Helper T cell (primary cell): ENCODE data around the genes PRSS23, TRIM49 and TRIM64.

DNA sequence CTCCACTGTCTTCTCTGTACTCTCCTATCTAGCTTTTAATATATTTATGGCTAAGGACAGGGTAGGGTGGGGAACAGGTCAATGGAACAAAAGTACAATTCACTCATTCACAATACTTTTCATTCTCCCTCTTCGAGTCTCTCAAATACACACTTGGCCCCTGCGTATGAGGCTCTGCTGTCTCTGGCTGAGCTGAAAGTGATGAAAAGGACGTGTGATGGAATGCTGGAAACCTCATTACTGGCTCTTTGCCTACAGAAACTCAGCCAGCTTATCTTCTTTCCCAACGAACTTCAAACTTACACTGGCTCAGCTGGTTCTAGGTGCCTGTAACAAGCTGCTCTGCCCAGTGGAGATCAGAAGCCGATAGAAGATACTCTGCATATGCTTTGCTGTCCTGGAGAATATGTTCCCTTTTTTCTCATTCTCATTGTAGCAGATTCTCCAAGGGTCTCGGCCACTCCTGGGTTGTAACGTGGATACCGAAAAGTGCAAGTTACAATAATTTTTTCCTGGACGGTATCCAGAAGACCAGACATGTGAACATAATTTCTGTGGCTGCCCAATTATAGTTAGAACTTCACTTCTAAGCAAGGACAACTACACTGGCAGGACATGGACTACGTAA, 405.3 kb upstream of the CCDC90B start:
- PRO-cap, 2 experiments = no peak in any of the 2 experiments

DNA sequence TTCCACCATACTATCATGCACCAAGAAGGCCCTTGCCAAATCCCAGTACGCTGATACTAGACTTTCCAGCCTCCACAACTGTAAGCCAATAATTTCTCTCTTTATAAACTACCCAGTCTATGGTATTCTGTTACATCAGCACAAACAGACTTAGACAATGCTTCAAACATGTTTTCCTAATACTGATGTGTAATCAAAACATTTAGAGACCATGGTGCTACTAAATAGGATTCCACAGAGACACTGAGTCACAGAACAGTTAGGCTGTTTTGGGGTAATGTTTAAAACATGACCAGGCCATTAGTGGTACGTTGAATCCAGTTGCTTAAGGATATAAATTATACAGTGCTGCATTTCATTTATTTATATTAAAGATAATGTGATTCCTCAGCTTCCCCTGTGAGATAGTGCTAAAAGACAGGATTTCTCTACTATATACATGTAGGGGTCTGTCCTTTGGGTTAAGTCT, 103.6 kb downstream of the PICALM start:
- PRO-cap, 2 experiments = no peak in any of the 2 experiments

DNA sequence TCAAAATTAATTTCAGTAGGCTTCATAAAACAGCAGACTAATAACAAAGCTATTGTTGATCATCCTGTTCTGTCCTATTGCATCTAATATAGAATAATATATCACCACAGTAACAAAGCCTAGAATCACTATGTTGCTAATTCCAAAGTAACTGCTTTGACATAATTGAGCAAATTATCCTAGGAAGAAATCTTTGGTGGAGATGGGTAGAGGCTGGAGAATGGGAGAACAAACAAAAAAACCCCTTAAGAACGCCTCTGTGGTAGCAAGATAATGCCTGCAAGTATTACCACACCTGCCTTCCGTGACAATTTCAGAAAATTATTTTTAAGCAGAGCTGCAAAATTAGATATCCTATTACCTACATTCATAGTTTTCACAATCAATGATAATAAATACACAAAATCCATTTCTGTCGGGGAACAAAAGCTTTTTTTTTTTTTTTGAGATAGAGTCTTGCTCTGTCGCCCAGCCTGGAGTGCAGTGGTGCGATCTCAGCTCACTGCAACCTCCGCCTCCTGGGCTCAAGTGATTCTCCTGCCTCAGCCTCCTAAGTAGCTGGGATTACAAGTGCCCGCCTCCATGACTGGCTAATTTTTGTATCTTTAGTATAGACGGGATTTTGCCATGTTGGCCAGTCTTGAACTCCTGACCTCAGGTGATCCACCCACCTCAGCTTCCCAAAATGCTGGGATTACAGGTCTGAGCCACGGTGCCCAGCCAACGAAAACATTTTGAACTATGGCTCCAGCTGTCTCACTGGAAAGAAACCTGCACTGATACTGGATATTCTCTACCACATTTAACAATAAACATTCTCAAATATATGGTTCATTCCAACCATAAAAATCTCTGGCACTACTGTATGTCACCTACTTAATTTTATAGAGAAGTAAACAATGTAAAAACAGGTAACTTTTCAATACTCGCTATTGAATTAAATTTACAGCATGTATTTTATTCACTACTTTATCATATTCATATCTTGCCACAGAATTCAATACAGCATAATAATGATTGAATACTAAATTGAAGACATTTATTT, 58.7 kb downstream of the PICALM start:
- PRO-cap, 2 experiments = no peak in any of the 2 experiments

GRCh38 chr11:86052671-86053710, 15.9 kb downstream of the PICALM start:
- PRO-cap, 2 experiments = no peak in any of the 2 experiments

GRCh38 chr11:86058649-86059513, 10.0 kb downstream of the PICALM start:
- PRO-cap, 2 experiments = no peak in any of the 2 experiments

DNA sequence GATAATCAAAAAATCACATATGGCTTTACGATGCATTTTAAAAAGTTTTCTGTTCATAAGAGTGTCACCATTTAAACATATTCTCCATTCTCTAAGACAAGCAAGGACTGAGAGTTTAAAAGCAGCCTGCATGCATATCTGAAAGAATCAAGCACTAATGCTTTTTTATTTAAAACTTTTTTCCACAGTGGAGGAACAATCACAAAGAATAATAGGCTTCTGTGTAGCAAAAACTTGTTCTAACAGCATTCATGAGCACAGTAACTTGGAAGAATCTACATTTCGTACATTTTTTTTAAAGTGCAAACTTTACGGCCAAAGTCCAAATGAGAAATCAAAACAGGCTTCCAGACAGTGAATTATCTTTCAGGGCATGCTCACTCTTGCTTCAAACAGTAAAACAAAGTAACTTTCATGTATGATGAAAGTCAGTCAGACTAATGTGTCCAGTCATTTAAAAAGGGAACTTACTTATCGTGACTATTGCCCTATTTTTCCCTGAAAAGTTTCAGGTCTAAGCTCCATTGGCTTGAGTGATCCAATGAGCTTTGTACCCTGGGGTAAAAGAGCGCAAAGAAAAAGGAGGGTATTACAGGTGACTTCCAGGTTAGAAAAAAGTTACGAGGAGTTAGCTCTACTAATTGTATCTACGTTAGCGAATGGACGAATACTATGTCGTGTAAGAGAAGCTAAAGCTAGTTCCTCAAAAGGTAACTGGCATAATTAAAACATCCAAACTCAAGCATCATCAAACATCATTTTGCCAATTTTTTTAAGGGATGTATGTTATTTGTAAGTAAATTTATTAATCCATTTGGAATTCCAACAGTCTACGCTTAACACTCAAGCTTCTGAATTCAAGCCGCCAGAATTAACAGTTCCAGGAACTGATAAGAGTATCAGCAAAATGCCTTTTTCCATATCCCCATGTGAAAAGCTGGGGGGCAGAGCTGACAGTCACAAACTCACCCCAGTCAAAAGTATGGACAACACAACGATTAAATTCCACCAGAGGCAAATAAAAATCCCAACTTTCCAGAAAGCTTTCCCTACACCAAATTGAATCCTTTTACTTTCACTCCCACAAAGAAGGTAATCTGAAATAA, 1.6 kb downstream of the PICALM start:
- PRO-cap, 2 experiments = peak in 1 of 2 experiments; most common plus-strand start position 666 of the sequence (in 1); most common minus-strand start position 543 of the sequence (in 1)

- PRO-cap, 2 experiments = peak in 2 of 2 experiments; most common plus-strand start chr11:86069363 (in 2)
Measured at GRCh38 chr11:86069317-86070369, 759 bp upstream of the PICALM start.

GRCh38 chr11:86143407-86144036, 74.6 kb upstream of the PICALM start:
- PRO-cap, 2 experiments = no peak in any of the 2 experiments

DNA sequence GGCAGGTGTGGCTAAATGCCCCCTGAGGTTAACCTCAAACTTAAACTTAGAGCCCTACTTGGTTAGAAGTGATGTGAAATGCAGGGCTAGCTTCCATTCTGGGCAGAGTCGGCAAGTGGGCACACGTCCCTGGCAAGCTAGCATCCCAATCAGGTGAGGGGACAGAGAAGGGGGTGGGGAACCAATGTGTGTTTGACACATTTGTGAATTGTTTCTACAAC, 83.1 kb upstream of the PICALM start:
- PRO-cap, 2 experiments = no peak in any of the 2 experiments

DNA sequence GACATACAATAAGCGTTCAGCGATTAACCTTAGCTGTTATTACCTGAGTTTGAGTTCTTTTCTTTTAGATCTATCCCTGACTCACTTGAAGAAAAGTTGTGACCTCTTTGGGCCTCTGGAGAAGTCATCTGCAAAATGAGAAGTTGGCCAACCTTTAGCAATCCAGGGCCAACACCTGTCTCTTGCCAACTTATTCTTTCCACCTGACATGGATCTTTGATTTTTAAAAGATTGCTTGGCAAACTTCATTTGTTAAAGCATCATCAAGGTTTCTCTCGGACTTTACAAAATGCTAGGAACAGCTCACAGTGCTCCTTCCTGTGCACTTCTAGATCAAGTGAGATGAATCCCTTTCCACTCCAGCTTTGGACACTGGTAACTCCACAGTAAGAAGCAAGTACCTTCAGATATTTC, 89.3 kb downstream of the CCDC81 start:
- PRO-cap, 2 experiments = no peak in any of the 2 experiments

DNA sequence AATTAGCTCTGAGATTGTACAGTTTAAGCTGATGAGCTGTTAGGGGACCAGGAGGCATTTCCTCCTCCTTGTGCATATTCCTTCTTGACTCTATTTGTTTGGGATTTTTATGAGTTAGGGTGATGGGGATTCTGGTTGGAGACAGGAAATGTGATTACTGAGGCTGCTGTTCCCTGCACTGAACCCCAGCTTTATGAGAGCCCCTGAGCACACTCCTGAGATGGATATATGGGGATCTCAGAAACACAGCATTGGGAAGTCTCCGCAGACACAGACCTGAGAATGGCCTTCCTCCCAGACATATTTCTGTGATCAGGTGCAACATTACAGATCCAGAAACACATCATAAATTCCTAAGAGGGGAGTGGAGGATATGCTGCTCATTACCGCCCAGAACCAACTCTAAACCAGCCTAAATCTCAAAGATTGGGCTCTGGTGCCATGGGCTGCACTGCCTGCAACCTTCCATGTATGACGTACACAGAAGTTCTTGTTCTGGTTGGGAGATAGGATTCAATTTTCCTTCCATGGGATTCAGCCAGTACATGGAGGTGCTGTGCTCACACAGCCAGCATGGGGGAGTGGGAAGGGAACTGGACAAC, 195.7 kb downstream of the CCDC81 start:
- PRO-cap, 2 experiments = no peak in any of the 2 experiments

DNA sequence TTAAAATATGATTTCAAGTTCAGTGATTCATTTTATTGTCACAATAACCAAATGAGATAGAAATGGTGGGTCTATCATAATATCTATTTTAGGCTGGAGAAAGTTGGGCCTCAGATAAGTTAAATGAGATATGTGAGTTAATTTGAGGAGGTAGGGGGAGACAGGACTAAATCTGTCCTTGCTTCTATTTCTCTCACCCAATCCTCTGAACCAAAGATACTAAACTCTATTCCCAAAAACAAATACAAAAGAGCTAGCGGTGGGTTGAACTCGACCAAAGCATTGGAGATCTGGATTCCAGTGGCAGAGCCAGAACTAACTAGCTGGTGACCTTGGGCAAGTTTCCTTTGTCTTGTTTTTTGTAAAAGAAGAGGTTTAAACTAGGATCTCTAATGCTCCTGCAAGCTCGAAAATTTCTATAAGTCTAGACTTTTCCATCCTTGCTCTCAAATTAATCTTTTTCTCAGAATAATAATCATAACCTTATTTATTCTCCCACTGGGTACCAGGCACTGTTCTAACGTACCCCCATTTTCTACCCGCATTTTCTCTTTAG, 129.5 kb upstream of the PRSS23 start:
- PRO-cap, 2 experiments = no peak in any of the 2 experiments

- PRO-cap, 2 experiments = peak in 1 of 2 experiments; most common plus-strand start chr11:86800544 (in 1)
Measured at GRCh38 chr11:86799660-86800837, at the start of gene PRSS23. Gene PRSS23 (plus strand): TSS chr11:86800542.

DNA sequence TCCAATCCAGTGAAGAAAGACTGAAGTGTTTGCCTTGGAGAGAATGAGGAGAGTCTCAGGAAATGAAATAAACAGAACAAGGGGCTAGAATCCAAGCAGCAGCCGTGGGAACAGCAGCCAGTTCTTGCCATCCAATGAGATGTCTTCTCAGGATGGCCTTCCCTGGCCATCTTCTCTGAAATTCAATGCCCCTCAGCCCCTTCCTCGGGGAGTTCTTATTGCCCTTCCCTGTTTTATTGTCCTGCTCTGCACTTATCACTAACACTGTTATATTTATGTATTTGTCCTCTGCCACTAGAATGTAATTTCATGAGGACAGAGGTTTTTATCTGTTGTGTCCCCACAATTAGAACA, 14.7 kb downstream of the PRSS23 start:
- PRO-cap, 2 experiments = no peak in any of the 2 experiments

DNA sequence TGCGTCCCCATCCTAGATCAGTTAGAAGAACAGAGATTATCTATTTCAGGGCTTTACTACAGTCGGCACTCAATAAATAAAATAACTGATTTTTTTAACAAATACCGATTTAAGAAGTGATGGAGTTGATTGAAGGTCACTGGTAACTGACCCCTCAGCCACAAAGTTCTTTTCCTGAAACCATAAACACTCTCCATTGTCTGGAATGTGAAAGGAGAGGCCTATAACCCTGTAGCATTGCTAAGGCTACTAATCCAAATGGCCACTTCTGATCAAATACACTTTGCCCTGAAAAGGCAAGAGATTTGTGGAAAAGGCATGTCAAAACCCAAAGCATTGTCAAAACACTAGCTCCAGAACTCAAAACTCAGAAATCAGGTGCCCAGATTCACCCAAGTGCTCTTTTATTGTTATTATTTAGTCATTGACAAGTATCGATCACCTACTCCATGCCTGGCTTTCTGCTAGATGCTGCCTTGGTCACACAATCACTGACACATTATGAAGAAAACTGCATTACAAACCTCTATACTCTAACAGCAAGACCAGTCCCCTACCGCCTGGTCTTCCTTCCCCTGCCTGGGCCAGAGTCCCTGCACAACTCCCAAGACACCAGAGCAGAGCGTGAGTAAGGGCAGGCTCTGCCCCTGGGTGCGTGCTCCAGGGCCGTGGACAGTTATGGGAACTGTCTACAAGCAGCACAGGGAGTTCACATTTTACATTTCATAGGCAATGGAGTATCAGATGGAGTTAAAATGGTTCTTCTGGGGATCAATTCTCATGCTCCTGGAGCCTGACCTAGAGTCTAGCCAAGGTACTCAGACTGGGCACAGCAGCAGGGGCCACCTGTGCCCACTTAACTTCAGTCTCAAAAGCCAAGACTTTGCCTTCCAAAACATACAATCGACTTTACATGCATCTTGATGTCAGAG, 6.6 kb downstream of the FZD4 start:
- PRO-cap, 2 experiments = no peak in any of the 2 experiments

- PRO-cap, 2 experiments = peak in 1 of 2 experiments; most common plus-strand start chr11:88301682 (in 1)
Measured at GRCh38 chr11:88300995-88301764, 36.4 kb downstream of the CTSC start.

DNA sequence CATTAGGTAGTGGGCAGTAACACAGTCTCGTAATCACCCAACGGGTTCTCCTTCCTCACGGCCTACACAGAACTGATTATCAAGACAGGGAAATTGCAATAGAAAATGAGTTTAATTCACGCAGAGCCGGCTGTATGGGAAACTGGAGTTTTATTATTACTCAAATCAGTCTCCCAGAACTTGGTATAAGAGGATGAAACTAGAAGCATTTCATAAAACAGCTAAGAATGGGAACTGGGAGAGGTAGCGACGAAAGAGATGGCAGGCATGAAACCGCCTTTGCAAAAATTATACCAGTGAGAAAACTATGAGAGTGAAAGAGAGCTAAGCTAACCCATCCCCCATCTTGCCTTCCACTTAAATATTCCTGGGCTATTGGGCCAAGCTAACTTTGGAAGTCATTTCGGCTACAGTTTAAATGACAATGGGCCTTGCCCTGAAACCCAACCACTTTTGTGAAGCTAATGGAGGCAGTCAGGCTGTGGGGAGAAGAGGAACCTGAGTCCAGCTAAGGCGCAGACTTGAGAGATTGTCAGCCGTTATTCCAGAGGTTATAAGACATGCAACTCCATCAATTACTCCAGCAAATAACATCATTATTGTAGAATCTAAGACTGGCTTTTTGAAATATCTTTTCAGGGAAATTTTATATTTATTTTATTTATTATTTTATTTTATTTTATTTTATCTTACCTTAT, 29.6 kb downstream of the CTSC start:
- PRO-cap, 2 experiments = no peak in any of the 2 experiments

DNA sequence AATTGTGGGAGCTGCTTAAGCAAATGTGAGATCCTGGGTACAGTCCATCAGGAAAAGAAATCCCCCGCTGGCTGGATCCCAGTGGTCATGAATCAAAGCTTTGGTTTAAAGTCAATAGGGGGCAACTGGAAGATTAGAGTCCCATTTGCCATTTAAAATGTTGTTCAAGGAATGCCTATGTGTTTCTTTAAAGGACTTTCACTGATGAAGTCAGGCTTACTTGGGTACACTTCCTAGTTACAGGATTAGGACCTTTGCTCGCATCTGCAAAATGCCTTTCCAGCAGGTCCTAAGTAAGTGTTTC, at the start of gene TRIM49:
Gene TRIM49, minus strand, starts transcription at position 137 of the 304 bp plus-strand sequence.
- PRO-cap, 2 experiments = no peak in any of the 2 experiments

- PRO-cap, 2 experiments = no peak in any of the 2 experiments
Measured at GRCh38 chr11:89965683-89966217, at the start of gene TRIM64. Gene TRIM64 (plus strand): TSS chr11:89966037.

DNA sequence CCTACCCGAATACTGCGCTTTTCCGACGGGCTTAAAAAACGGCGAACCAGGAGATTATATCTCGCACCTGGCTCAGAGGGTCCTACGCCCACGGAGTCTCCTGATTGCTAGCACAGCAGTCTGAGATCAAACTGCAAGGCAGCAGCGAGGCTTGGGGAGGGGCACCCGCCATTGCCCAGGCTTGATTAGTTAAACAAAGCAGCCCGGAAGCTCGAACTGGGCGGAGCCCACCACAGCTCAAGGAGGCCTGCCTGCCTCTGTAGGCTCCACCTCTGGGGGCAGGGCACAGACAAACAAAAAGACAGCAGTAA, 197.5 kb upstream of the FAT3 start:
- PRO-cap, 2 experiments = no peak in any of the 2 experiments